ENCODE results near the gene FAM53C.

GRCh38 chr5:135154100-135154824 lies 120.2 kb upstream of the PITX1 start:
- PRO-cap = no peak

DNA sequence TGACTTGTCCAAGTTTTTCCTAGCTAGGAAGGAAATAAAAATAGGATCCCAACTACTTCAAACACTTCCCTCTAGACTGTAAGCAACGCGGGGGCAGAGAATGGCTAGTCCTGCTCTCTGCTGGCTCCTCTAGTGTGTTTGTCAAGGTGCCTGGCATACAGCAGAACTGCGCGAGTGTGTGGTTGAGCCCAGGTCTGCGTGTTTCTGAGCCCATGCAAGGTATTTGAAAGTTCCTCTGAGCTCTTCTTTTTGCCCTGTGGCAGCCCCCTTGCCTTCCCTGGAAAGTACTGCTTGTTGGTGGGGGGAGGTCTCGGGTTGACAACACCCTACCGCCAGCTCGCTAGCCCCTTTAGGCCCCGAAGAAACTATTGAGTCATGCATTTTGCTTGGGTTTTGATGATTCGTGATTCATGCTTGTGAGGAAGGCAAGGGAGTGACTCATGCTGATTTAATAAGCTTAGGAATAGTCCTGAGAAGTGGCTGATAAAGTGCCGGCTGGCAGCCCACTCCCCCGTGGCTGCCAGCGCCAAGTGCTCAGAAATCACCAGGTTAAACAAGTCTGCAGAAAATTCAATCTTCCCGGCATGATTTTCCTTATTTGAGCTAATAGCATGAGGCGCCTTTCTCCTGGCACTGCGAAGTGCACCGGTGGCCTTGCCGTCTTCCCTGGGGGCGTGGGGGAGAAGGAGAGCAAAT lies 152.2 kb downstream of the MACROH2A1 start:
- PRO-cap = no peak

- PRO-cap = no peak
Observed at GRCh38 chr5:135393013-135393858, 5.8 kb downstream of the MACROH2A1 start.

GRCh38 chr5:135433529-135434053 lies 13.6 kb downstream of the DCANP1 start:
- PRO-cap = no peak

DNA sequence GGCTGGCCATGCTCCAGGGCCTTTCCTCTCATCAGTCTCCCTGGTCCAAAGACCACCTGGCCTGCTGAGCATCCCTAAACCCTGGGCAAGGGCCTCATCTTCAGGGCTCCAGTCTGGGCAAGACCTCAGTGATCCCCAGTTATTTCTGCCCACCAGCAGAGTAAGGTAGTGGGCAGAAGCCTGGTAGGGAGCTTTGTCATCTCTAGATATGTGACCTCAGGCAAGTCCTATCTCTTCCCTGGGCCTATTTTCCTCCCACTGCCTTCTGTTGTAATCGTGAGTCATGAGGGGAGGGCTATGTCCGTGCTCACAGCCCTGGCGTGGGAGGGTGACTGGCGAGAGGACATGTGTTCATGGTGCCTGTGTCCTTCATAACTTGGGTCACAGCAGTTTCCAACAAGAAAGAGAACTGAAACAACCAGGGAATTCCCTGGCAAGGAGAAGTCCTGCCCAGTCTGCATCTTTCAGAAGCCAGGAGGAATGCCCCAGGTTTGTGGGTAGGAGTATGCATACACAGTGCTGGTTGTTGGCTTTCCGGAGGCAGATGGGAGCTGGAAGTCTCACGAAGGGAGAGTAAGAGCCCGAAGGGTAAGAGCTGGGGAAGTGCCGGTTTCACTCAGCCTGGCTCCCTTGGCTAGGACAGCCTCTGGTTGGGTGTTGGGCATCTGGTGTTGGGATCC lies 4.1 kb upstream of the TIFAB start:
- PRO-cap = no peak

DNA sequence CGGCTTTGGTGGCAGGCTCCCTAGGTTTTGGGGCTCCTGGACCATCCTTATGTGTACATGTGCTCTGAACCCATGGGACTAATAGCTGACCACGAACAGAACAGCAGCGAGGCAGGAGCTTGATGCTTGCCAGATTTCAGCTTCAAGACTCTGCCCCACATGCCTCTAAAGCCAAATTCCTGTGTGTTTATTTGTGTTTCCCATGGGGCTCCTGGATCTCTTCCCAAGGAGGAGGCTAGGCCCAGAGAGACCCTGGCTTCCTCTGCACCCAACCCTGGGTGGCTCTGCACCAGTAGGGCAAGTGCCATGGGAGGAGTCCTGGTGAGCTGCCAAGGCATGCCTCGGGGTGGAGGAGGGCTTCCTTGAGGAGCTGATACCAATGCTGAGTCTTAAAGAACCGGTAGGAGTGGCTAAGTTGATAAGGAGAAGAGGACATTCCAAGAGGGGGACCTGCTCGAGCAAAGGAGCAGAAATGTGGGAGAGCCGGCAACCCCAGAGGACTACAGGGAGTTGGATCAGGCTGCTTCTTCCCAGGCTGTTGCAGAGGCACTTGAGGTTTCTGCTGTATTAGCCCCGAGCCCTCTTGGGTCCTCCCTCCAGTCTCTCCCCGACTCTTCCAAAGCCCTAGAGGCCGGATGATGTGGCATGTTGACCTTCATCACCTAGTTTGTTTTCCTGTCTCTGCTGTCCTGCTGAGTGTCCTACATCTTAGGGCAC lies 6.8 kb upstream of the TIFAB start:
- PRO-cap = no peak

DNA sequence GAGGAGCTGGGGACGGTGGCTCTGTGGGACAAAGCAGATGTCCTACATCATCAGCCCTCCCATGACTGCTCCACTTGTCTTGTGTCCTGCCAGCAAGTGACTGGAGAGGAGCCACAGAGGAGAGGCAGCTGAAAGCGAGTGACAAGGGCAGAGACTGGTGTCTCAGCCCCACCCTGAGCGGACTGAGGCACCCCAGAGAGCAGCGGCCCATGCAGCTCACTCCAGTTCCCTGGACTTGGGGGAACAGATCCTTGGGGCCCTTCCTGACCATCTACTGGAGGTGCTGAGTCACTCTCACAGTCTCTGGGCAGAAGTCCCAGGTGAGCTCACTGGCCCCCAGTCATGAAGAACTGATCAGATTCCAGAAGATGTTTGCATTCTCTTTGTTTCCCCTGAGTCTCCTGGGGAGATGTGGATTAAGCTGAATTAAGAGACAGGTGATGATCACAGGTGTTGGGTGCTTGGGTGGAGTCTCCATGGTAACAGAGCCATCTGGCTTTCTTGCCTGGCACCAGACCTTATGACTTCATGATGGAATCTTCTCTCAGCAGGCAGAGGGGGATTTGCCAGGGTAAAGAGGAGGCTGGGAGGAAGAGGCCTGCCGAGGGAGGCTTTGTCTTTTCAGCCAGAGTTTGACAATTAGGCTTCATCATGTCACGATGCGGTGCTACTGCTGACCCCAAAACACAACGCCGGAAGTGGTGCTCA lies 13.1 kb upstream of the SLC25A48 start:
- PRO-cap = no peak

DNA sequence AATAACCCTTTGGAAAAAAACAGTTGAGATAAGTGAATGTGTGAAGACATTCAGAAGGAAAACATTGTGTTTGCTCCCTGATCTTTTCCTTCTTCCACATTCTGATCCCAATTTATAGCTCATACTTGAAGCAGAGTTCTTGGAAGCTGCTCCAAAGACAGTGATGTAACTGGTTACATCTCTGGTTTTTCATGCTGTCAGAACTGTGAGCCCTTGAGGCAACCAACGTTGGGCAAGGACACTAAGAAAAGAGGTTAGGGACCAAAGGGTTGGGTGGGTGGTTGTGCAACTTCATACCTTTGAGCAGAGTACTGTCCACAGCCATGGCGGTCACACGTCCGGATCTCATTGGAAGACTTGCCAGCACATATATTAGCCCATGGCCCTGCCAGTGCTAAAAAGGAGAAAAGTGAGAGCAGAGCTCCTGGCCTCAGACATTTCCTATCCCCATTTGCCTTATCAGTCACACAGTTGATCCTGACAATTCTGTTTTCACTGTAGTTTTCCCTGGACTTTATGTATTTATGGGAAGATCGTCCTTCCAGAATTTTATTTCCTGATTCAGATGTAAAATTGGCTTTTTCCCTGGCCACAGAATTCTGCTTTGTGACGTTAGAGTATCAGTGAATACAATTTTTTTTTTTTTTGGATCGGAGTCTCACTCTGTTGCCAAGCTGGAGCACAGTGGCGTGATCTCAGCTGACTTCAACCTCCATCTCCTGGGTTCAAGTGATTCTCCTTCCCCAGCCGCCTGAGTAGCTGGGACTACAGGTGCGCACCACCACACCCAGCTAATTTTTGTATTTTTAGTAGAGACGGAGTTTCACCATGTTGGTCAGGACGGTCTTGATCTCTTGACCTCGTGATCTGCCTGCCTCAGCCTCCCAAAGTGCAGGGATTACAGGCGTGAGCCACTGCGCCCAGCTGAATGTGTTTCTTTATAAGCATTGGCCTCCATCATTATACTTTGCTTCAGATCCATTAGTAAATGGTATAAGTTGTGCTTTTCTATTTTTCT lies 1.9 kb downstream of the LECT2 start:
- PRO-cap = no peak

GRCh38 chr5:135953715-135954266 lies 992 bp downstream of the LECT2 start:
- PRO-cap = no peak

- PRO-cap = no peak
Observed at GRCh38 chr5:135977226-135978120, 22.7 kb upstream of the LECT2 start.

DNA sequence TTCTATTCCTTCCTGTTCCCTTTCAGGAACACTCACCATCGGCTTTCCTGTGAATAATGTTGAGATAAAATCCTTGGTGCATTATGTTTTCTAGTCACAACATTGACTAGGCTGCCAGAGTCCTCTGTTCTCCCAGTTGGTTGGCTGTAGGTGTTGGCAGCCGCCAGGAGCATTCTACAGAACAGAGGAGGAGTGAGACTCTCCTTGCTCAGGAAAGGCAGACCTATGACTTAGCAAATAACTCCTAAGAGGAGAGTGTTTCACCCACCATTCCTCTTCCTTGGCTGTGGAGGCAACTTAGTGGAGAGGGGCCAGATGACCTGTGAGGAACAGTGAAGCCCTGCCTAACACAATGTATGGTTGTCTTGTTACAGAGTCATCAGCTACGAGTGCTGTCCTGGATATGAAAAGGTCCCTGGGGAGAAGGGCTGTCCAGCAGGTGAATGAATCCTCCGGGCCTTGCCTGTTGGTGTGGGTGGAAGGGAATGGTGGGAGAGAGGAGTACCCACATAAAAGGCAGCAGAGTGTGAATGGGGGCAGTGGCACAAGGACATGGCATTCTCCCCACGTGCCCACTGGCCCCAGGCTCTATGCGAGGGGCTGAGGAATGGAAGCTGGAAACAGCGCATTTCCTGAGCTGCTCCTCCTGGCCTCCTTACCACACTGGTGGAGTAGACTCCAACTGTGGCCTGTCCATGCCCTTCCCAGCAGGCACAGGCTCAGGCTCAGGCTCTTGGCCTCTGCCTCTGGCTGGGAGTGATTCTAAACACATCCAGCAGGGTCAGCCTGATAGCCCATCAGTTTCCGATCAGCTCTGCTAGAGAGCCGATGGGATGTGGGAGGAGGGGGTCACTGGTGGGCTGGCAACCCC lies 15.1 kb downstream of the TGFBI start:
- PRO-cap = no peak

DNA sequence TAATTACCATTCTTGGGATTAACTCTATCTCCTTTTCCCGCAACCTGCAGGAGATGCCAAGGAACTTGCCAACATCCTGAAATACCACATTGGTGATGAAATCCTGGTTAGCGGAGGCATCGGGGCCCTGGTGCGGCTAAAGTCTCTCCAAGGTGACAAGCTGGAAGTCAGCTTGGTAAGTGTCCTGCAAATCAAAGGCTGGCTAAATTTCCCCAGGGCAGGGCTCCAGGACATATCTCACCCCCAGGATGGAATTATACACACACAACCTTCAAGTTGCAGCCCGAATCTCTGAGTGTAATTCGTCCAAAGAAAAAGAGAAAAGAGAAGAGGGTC lies 30.2 kb downstream of the TGFBI start:
- PRO-cap = no peak

- PRO-cap = no peak
Observed at GRCh38 chr5:136979058-136979641, 520.0 kb downstream of the SPOCK1 start.

DNA sequence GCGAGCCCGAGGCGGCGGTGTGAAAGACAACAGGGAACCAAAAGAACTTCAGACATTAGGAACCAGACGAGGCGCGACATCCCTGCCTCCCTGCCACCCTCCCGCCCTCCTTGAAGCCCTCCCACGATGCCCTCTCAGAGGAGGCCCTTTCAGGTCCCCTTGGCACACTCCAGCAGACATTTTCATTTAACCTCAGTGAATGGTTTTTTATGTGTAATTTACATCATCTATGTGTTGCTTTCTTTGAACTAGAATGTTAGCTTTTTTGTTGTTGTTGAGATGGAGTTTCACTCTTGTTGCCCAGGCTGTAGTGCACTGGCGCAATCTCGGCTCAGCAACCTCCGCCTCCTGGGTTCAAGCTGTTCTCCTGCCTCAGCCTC lies 1.0 kb upstream of the HNRNPA0 start:
- PRO-cap = no peak

DNA sequence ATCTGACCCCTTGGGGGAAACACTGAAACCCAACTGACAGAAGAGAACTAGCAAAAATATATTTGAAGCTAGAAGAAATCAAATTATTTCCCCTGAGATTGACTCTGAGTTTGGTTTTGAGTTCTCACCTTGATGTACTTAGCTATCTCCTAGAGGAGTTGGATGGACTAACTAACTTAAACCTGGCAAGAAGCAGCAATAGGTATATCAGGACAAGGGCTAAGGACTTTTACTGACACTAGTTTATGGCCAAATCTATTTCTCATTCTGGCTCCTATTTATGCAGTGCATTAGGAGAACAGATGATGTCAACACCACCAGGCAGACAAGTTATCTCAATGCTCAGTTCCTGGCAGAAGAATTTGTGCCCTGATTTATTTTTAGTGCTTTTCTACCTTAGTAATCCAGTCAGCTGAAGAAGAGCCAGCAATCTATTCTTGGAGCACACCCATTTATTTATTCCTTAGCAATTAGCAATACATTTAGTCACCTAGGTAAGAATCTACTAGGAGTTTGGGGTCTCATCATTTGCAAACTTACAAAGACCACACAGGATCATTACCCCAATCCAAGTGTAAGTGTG lies 30.7 kb upstream of the MYOT start:
- PRO-cap = no peak

DNA sequence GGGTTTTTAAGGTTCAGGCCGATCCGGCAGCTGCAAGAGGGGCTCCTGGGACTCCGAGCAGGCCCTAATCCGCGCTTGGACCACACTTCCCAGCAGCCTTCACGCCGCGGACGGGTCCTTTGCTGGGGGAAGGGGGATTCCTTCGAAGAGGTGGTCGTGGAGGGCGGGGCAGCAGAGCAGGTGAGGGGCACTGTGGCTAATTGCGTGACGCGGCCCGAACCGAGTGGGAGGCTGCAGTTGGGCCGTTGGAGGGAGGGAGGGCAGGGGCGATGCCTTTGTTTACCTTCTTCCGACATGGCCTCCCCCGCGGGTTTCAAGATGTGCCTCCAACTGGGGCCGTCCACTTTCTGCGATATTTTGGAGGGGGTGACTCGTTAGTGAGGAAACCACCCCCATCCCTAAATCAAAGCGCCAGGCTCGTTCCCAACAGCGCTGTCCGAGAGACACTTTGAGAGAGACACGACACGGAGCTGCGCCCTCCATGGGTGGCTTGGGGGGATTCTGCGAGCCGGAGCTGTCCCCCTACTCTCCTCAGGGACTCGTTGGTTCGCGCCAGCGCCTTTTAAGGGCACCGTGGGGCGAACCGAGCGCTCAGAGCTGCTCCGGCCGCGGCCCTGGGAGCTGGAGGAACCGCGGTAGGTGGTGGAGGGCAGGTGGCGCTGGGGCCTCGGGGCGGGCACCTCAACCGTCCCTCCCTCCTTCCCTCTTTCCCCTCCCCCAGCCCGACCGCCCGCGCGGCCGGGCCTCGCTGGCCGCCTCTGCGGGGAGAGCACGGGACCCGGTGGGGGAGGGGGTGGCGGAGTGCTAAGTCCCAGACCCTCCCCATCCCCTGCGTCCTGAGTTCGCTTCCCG lies at the start of gene FAM53C:
Gene FAM53C (plus strand): TSS at position 594 of the 852 bp plus-strand sequence.
- PRO-cap = bidirectional peak, plus-strand start at position 594 of the sequence, minus-strand start at position 294 of the sequence

DNA sequence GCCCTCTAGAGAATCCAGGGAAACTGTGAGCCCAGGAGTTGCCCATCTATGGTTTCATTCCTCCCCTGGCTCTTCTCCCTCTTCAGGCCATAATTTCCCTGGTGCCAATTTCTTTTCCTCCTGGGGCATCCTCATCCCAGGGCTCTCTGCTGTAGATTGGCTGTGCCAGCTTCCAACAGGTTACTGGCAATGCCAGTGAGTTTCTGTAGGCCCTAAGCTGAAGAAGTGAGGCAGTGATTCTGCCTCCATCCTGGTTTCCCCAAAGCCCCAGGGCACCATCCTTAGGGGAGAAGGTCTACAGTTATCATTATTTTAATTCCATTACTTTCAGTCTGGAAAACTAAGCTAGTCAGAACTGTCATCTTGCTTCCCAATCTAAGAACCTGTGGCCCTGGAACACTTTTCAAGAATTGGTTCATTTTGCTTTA lies 3.7 kb upstream of the KDM3B start:
- PRO-cap = no peak

GRCh38 chr5:138390730-138391410 lies 38.4 kb downstream of the KDM3B start:
- PRO-cap = no peak

DNA sequence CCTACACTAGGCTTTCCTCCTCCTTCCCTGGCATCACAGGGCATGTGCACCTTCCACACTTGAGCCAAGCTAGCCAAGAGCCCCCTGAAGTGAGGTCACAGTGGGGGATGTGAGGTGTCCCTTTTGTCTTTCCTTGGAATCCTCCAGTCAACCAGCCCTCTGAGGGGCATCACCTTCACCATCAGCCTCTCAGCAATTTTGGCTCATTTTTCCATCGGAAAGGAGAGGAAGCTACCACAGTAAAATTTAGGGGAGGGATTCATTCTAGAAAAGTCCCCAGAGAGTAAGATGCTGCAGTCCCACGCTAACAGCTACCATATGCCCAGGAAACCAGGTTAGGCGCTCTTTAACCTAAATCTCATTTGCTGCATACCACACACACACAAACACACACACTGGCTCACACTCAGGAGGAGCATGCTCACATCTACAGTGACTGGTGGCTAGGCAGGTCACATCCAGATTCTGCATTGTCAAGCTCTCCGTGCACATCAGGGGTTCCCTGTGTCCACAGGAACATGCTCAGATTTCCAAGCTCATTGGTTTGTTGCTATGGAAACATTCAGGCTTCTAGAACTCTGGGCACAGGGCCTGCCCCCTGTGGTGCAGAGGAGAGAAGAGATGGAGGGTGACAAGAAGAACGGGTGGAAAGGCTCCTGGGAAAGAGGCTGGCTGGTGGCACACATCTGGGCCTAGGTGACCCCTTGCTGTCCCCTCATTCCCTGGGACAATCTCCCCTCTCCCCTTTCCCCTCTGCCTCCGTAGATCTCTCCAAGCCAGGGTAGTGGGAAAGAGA lies 10.0 kb downstream of the REEP2 start:
- PRO-cap = no peak

- PRO-cap = bidirectional peak, plus-strand start at chr5:138464195, minus-strand start at chr5:138464174; bidirectional peak, plus-strand start at chr5:138464332, minus-strand start at chr5:138464397
Observed at GRCh38 chr5:138463503-138464528, 1.5 kb upstream of the EGR1 start.